Jejunum (tissue), 1 donor: ENCODE data around the genes MYBBP1A and GGT6.

DNA sequence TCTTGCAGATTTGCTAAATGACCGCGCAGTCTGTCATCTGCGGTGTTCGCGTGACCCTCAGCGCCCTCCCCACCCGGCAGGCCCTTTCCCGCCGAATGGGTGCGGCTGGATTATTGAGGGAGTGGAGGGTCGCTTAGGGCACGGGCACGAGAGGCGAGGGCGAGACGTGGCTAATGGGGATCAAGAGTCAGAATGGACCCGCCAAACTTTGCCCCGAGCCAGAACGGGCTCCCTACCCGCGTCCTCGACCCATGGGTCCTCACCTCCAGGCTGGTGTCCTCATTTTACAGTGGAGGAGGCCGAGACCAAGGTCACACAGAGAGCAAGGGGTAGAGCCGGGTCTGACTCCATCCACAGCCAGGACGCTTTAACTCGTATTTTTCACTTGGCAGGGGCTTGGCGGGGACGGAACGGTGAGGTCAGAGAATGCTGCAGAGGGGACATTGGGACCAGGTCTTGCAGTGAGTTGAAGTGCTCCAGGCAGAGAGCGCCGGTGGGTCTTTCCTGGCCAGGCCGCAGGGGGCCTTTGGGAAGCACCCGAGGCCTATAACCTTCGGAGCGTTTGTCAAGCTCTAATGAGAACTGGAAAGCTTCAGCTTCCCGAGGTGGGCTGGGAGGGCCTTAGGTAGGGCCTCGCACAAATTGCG is 649 bp upstream of the CLUH start:
- PRO-cap = bidirectional peak, plus-strand start at position 113 of the sequence, minus-strand start at position 97 of the sequence

DNA sequence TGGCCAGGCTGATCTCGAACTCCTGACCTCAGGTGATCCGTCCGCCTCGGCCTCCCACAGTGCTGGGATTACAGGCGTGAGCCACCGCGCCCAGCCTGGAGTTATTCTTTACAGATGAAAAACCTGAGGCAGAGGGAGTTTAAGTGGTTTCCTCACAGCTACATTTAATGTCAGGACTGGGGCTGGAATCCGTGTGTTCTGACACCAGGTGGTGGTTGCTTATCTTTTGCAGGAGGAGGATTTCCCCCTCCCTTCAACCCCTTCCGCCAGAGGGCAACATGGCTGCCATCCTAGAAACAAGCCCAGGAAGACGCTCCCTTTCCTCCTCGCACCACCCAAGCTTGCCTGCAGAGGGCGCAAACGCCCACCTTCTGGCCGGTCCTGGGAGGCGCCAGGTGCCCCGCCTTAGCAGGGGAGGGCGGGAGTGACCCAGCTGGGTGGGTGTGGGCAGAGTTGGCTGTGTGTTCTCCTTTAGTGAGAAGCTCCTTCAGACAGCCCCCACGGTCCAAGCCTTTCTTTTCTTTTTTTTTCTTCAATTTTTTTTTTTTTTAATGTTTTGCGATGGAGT is 10.0 kb upstream of the RAP1GAP2 start:
- PRO-cap = no peak

DNA sequence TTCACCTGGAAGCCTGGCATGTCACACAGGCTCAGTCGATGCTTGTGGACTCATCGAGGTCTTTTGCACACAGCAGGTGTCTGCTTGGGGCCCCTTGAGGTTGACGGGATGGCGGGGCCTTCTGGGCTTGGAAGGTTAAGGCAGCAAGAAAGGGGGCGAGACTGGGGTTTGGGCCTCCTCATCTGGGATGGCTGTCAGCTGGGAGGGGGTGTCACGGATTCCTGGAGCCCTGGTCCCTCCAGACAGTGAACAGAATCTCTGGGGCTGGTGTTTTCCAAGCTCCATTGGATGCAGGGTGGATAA is 2.0 kb downstream of the RAP1GAP2 start:
- PRO-cap = unidirectional peak, plus-strand start at position 105 of the sequence

DNA sequence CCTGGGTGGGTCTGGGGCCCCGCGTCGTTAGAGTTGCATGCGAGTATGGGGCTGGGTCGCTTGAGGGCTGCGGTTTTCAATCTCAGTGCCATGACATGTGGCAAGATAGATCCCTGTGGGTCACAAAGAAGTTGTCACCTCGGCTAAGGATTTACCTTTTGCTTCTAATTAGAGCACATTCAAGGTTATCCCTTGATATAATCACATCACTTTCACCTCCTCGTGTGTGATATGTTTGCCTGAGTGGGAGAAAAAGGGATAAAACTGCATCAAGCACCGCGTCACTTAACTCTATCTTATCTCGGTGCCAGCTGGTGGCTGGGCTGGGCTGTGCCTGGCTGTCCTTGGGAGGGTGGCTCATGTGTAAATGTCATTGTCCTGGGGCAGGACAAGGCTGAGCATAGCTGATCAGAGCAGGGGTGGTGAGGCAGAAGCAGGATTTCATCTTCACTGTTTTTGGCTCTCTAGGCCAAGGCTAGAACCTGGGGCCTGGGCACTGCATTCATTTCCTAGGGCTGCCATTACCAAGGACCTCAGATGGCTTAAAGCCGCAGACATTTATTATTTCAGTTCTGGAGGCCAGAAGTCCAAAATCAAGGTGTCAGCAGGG is 105.3 kb downstream of the RAP1GAP2 start:
- PRO-cap = no peak

GRCh38 chr17:3531280-3532239 is 26.1 kb downstream of the TRPV3 start:
- PRO-cap = no peak

DNA sequence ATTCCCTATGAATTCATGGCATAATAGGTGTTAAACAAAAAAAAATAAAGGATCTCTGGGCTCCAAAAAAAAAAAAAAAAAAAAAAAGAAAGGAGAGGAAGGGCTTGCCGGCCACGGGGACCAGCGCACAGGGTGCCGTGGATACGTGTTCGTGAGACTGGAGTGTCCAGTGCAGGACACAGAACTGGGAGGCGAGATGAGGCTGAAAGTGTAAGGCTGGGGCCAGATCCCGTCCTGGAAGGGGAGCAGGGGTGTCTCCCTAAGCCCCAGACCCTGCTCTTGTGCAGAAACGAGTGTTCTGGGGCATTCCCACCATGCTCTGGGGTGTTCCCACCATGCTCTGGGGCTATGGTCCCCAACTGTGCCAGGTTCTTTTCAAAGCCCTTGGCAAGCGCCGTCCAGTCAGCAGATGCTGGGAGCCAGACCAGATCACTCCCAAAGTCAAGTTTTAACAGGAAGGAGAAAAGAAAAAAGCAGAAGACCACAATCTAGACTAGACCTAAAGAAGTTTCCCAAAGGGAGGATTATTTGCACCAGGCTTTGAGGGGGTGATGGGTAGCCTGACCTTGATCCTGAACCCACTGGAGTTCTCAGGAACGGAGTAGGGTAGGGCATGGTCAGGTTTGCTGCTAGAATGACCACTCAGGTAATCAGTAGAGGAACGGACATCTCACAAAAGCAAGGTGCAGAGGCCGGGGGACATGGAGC is 2.5 kb downstream of the TAX1BP3 start:
- PRO-cap = no peak

DNA sequence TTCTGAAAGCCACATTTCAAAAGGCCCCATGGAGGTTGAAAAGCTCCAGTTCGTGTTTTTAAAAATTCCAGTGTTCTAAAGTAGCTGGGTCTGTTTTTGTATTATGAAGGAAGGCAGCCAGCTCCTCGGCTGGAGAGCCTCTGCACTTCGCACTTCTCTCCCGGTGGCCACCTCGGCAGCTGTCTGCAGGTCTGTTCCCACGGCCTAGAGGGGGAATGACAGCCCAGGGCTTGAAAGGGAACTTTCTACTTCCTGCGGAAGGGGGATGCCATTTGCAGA is 17.0 kb downstream of the HASPIN start:
- PRO-cap = unidirectional peak, minus-strand start at position 181 of the sequence

DNA sequence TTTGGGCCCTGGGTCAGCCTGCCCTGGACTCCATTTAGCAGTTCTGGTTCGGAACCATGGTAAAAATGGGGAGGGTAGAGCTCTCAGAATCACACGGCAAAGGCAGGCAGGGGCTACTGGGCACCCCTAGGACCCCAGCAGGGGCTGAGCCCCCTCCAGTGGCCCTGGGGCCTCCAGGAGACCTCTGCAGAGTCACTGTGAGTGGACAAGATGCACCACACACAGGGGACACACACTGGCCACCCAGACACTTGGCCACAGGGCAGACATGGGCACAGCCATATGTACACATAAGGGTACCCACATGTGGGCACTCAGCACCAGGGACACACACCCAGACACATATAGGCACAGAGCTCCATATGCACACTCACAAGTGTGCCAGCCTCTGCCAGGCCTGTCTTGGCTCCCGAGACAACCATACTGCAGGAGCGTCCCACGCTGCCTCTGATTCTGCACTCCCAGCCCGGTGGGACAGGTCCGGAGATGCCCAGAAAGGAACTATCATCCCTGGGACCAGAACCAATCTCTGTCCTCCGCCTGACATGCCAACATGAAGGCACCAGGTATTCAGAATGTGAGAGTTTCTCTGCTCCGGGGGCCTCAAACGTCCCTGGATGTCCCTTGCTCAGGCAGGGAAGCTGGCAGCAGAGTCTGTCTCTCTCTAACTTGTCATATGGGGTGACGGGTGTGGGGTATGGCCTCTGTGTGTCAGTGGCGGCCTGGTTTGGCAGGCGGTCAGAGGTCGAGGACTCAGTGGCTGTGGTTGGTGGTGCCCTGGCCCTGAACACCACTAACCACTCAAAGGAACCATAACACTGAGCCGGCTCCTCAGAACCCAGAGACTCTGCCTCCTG is 1.0 kb downstream of the P2RX1 start:
- PRO-cap = no peak

GRCh38 chr17:3944937-3945717 is 19.1 kb downstream of the ATP2A3 start:
- PRO-cap = no peak

GRCh38 chr17:4006397-4007141 is 42.3 kb upstream of the ATP2A3 start:
- PRO-cap = no peak

- PRO-cap = no peak
Measured at GRCh38 chr17:4058811-4059282, 84.0 kb downstream of the ZZEF1 start.

GRCh38 chr17:4074949-4075598 is 67.8 kb downstream of the ZZEF1 start:
- PRO-cap = no peak

- PRO-cap = no peak
Measured at GRCh38 chr17:4086450-4086836, 56.4 kb downstream of the ZZEF1 start.

- PRO-cap = no peak
Measured at GRCh38 chr17:4108264-4108771, 34.5 kb downstream of the ZZEF1 start.

- PRO-cap = no peak
Measured at GRCh38 chr17:4167851-4168050, 24.8 kb downstream of the CYB5D2 start.

DNA sequence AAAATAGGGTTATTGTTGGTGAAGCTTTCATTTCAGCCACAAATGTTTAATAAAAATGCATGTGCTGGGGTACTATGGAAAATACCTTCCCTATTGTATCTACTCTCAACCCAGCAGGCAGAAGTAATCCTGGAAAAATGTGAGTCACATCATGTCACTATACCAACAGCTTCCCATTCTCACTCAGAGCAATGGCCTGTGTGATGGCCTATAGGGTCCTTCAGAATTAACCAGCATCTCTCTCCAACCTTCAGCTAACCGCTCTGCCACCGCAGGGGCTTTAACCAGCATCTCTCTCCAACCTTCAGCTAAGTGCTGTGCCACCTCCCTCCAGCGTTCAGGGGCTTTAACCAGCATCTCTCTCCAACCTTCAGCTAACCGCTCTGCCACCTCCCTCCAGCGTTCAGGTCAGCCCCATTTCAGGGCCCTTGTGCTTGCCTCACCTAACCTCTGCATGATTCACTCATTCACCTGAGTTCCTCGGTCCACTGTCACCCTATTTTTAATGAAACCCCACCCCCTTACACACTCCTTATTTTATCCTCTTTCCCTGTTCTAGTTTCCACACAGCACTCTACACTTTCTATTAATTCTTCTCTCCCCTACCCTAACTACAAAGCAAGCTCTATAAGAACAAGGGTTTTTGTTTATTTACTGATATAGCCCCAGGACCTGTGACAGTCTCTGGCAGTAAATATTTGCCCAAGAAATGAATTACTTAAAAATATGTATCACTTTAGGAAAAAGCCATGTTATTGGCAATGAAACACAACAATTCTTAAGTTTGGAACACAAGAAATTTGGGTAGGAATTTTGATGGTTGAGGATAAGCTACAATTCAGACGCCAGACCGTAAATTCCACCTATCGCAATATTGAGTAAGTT is 33.9 kb downstream of the UBE2G1 start:
- PRO-cap = no peak

DNA sequence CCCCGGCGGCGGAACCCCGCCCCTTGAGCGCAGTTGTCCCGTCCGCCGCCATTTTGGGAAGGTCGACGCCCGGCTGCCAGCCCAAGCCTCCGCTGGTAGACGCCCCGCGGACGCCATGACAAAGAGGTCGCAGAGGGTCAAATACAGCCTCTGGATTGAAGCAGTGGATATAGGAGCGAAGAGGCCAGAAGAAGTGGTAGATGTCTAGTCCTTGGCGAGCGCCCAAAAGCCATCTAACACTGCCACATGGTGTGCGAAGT is 186 bp upstream of the UBE2G1 start:
- PRO-cap = bidirectional peak, plus-strand start at position 60 of the sequence, minus-strand start outside the sequence

GRCh38 chr17:4511565-4512172 is 13.0 kb downstream of the SPNS2 start:
- PRO-cap = no peak

DNA sequence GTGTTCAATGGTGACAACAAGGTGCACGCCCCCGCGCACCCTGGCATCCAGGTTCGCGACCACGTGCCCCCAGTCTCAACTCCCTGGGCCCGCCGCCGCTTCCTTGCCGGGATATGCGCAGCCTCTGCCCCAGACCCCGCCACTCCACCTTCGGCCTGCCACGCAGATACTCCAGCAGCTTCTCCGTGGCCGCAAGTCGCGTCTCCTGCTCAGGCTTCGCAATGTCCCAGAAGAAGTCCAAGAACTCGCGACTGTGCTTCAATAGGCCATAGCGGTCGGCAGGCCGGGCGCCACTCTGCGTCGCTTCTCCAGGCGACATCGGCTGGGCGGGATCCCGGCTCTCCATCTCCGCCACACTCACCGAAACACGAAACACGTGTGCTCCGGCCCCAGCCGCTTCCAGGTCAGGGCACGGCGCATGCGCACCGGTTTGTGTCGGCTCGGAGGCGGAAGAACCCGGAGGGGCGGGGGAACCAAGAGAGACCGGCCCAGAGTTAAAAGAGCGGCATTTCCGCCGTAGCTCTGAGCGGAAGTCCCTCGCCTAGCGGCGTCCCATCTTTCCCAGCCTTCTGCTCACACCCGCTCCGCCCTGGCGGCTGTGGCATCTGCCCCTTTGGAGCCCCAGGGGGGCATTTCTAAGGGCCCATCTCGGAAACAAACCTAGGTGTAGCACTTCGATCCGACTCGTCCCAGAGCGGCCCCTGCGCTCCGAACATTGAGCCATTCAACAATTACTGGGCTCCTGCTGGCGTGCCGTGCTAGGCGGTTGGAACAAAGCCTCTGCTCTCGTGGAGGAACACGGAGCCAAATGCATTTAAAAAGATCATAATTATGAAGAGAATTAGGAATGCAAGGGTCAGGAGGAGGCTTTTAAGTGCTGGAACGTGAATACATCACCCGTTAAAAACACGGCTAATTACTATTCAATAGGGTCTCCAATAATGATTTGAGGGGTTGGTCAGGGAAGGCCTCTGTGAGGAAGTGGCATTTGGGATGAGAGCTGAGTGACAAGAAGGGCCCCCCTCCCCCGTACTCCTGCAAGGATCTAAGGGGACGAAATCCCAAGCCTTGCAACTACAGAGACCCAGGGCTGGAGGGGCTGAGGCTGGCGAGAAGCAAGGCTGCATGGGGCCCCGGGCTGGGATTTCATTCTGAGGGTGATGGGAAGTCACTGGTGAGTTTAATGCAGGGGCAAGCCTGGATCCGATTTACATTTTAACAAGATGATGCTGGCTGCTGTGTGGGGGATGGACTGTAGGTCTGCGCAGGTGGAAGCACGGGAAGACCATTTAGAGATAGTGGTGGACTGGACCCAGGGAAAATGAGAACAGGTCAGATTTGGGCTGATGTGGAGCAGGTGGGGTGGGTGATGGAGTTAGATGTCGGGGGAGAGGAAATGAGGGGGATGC is at the start of gene MYBBP1A:
Gene MYBBP1A, minus strand, starts transcription at position 406 of the 1,409 bp plus-strand sequence.
- PRO-cap = bidirectional peak, plus-strand start at position 519 of the sequence, minus-strand start at position 367 of the sequence

GRCh38 chr17:4560499-4561031 is at the start of gene GGT6:
Gene GGT6 (minus strand): TSS chr17:4560577.
- PRO-cap = bidirectional peak, plus-strand start at chr17:4560703, minus-strand start at chr17:4560572